UCH-1 (cell line): ENCODE measurements around a stretch of chr11.

GRCh38 chr11:111720827-111721461 lies 45.2 kb downstream of the PPP2R1B start:
- RRBS: no CpG with 5 or more reads among the region's 7 CpGs

- RRBS: no CpG with 5 or more reads among the region's 4 CpGs
These were observed 37.2 kb downstream of the PPP2R1B start for GRCh38 chr11:111729065-111729346.

DNA sequence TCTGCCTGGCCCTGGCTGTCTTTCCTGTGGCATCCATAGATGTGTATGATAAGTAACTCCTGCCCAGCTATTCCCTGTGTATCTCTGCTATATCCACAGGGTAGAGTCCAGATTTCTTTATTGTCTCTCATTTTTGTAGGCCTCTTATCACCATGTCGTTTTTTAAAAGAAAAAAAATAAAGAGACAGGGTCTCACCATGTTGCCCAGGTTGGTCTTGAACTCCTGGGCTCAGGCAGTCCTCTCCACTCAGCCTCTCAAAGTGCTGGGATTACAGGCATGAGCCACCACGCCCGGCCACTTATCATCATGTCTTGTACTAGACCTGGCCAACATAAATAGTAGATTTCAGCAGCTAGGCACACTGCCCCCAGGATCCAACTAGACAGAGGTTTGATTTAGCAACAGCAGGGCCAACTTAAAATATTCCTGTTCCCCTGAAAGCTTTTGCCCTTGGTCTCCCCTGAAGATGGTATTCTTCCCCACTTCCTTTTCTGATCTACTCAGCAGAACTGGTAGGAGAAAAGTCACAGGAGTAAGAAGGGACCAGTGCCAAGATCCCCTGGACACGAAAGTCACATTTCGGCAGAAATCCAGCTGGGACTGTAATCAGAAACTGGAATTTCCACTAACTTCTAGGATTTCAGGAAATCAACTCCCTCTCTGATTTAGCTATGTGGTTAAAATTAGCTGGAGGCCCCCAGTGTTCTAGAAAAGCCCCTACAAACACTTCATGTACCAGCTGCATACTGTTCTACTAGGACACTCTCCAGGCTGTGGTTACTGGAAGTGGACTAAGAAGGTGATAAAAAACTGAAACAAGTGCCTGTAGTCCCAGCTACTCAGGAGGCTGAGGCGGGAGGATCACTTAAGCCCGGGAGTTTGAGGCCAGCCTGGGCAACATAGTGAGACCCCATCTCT lies 8.9 kb upstream of the PPP2R1B start:
- RRBS: no CpG with 5 or more reads among the region's 7 CpGs

DNA sequence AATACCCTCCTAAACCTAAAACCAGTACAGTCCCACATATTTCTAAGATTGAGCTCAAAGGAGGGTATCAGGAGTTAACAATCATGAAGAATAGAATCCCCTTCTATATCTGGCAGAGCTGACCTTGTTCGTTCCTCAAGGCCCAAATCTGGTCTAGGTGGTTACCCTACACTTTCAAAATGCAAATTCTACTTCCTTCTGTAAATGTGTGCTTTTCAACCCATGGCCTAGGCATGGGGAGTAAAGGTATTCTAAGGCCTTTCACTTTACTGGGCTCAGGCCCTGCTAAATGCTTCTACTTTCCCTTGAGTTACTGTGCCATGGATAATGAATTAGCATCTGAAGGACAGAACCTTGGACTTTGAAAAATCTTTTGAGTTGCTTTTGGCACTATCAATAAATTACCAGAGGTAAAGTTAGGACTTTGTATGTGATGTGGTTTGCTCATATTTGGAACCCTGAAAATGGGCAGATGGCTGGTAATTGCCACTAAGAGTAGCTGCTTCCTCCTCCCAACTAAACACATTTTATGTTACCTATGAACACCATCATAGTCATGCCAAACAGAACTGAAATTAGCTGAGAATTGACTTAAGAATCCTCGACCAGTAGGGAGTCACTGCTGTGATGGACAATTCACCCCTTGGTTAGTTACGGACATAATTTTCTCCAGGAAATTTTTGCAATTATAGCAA lies 10.6 kb upstream of the PPP2R1B start:
- RRBS: no CpG with 5 or more reads among the region's 3 CpGs

- RRBS: no CpG with 5 or more reads among the region's 3 CpGs
These were observed 16.1 kb upstream of the PPP2R1B start for GRCh38 chr11:111782286-111782676.

GRCh38 chr11:111841376-111841953 lies 29.9 kb downstream of the ALG9 start:
- RRBS: no CpG with 5 or more reads among the region's 8 CpGs

DNA sequence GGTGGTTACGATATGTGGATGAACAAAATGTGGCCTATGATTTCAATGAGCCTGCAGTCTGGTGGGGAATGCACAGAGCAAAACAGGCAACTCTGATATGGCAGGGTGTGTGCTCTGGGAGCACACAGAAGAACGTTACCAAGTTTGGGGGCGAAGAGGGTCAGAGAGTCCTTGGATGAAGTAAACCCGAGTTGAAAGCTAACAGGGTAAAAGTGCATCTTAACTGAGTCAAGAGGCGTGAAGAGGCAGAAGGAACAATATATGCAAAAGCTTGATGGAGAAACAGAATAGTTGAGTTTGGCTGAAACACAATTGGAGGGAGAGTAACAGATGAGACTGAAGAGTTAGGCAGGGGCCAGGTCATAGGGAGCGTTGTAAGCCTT lies 330 bp downstream of the CFAP68 start:
- RRBS: no CpG with 5 or more reads among the region's 6 CpGs

DNA sequence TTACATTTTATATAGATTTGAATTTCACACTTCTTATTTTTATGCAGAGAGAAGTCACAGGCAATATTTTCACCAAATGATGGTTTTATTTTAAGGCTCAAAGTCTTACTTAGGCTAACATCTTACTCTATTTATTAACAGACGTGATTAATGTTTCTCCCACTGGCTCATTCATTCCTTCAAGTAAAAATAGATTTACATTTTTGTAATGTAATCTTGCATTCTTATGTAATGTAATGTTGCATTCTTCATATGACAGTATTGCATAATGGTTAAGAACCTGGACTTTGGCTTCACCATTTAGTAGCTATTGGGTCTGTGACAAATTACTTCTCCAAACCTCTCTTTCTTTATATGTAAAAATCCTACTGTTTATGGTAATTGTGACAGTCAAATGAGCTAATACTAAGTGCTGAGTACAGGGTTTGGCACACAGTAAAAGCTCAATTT lies 3.3 kb upstream of the DIXDC1 start:
- RRBS: no CpG with 5 or more reads among the region's 1 CpG

GRCh38 chr11:111983069-111983964 lies 41.9 kb upstream of the DLAT start:
- RRBS: no CpG with 5 or more reads among the region's 8 CpGs

- RRBS: no CpG with 5 or more reads among the region's 11 CpGs
These were observed 18.4 kb upstream of the DLAT start for GRCh38 chr11:112006577-112007477.

DNA sequence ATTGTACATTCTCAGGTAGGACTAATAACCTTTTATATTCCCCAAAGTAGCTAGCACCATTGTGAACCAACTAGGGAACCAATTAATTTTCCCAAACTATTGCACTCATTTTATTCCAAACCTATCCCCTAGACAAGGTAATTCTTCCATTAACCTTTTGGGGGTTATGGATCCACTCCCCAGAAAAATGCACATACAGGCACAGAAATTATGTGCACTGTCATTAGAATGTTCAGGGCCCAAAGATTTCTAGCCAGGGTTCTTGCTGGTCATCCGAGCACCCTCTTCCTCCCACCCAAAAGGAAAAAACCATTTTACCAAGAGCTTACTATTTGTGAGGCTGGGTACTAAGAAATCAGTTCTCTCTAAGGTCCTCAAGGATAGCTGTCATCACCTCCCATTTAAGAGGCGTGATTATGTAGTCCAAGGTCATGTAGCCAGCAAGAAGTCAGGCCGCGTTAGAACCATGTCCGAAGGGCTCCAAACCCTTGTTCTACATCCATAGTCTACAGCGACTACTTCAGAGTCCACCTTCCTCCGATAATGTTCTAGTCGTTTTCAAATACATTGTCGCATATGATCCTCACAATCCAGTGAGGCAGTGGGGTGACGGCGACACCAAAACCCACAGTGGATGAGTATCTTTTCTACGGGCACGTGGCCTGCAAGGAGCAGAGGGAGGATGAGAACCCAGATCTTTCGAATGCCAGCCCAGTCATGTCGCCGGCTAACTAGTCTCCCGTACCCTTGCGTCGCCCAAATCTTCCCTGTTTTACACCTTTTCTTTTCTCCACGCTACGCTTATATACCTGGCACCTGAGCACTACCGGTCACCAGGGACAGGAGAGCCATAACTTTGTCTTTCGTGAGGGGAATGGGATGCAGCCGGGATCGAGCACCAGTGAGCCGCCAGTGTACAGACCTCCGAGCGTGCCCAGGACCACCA lies 634 bp downstream of the TIMM8B start:
- RRBS: 2% methylated on average over 7 of the region's 28 CpGs

- RRBS: no CpG with 5 or more reads among the region's 5 CpGs
These were observed 19.9 kb downstream of the IL18 start for GRCh38 chr11:112143913-112144531.

DNA sequence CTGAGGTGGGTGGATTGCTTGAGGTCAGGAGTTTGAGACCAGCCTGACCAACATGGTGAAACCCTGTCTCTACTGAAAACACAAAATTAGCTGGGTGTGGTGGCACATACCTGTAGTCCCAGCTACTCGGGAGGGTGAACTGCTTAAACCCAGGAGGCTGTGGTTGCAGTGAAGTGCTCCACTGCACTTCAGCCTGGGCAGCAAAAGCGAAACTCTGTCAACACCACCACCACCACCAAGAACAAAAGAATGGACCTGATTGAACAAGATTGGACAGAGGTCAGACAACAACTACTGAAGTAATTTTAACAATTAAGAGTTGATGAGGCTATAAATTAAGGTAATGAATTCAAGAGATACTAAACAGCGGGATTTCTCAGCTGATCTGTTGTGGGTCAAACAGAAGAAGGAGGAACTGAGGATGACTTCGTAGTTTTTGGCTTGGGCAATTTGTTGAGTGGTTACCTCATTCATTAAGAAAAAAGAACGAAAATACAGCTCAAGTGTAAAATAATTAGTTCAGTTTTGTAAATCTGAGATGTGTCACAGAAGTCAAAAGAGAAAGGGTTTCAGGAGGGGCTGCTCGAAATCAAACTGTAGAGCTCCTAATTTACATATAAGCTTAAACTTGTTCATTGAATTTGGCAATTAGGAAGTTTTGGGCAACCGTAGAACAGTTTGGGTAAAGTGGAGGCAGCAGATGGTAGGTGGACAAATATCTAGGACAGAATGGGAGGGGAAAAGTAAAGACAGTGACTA lies 4.6 kb downstream of the IL18 start:
- RRBS: no CpG with 5 or more reads among the region's 7 CpGs

GRCh38 chr11:112195013-112195523 lies 19.8 kb downstream of the BCO2 start:
- RRBS: no CpG with 5 or more reads among the region's 11 CpGs

- RRBS: no CpG with 5 or more reads among the region's 12 CpGs
These were observed 898 bp downstream of the PTS start for GRCh38 chr11:112227075-112227576.

- RRBS: no CpG with 5 or more reads among the region's 10 CpGs
These were observed 9.9 kb upstream of the PLET1 start for GRCh38 chr11:112270544-112270988.

DNA sequence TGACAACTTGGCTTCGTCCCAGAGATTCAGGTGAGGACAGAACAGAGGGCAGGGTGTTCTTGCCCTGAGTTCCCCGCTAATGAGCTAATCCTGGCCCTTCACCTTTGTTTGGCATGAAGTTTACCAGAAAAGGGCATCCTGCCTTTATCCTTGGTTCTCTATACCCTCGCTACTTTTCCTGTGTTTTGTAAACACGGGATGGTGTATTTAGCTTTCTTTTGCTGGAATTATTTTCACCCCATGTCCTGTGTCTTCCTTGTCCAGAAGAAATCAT lies 10.4 kb upstream of the PLET1 start:
- RRBS: no CpG with 5 or more reads among the region's 4 CpGs

DNA sequence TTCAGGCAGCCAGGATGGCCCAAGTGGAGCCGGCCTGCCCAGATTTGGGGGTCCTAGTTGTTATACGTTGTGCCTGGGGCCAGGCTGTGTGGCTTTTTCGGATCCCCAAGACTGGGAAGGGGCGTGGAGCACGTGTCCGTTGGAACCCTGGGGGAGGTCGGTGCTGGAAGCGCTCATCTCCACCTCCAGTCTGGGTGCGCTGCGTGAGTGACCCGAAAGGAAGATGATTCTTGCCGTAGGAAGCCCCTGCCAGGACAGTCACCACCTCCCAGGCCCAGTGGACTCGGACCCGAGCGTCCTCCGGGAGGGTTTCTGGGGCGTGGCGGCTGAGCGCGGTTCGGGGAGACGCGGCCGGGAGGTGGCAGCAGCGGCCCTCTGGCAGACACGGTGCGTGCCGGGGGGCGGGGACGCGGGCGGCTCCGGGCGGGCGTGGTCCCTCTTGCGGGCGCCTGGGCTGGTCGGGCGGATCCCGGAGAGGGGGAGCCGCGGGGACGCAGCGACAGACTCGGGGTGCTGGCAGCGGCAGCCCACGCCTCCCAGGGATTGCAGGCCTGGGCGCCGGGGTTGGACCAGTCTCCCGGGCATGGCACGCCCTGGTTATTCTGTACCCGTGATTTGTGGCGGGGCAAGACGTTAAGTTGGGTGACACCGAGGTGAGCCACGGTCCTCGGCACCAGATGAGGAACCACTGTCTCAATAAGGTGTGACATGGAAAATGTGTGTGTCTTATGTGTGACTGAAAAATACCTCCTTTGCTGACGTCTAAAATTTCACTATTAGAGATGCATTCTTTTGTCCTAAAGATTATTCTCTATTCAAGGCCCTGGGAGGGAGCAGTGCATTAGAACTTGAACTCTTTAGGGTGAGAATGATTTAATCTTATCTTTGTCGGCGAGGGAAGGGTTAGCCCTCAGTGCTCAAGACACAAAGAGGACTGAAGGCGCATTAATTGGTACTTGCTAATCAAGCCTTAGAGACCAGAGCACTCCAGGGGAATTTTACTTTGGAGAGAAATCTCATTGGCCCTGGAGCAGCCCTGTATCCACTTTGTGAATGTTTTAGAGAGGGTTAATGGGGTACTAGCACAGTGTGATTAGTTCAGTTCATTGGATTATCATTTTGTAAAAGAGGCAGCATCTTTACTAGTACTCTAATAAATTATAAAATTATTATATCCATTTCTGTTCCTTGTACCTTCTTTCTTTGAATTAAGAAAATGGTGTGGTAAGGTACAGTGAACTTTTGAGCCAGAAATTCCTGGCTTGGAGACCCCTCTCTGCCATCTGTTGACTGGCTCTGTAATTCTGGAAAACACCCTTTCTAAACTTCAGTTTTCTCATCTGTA lies 29.6 kb upstream of the PLET1 start:
- RRBS: 3% methylated on average over 28 of the region's 61 CpGs

DNA sequence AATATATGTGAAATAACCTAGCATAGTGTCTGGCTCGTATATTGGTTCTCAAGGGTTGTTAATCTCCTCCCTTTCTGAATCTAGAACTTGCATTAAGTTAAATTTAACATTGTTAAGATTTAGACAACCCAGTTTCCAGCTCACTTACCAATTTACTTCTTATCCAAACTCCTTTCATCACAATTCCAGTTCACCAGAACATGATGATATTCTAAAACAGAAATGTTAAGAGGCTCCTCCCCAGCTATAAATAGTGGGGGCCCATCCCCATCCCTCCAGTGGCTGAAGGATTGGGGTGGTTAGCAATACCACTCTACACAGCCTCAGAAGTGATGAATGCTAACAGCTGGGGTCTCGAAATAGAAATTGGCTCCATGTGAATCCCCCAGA lies 98.0 kb upstream of the NCAM1 start:
- RRBS: no CpG with 5 or more reads among the region's 2 CpGs

GRCh38 chr11:113190206-113190787 lies 124.1 kb upstream of the TTC12 start:
- RRBS: no CpG with 5 or more reads among the region's 7 CpGs